Vein endothelial cell (primary cell): ENCODE measurements around a stretch of chr9.

- CAGE, long polyA plus RNA = no peak
Observed at GRCh38 chr9:100473226-100473879, 404 bp downstream of the TMEFF1 start.

GRCh38 chr9:101375291-101376128 is 9.3 kb downstream of the BAAT start:
- CAGE, long polyA plus RNA = no peak

- CAGE, long polyA plus RNA = no peak
Observed at GRCh38 chr9:101427486-101427715, 8.2 kb downstream of the ALDOB start.

- CAGE, long polyA plus RNA = no peak
Observed at GRCh38 chr9:101427839-101428228, 7.7 kb downstream of the ALDOB start.

- CAGE, long polyA plus RNA = no peak
Observed at GRCh38 chr9:101428279-101428890, 7.2 kb downstream of the ALDOB start.

- CAGE, long polyA plus RNA = no peak
Observed at GRCh38 chr9:101706315-101706853, 32.1 kb downstream of the GRIN3A start.

- CAGE, long polyA plus RNA = no peak
Observed at GRCh38 chr9:104860241-104860816, 67.6 kb downstream of the ABCA1 start.

DNA sequence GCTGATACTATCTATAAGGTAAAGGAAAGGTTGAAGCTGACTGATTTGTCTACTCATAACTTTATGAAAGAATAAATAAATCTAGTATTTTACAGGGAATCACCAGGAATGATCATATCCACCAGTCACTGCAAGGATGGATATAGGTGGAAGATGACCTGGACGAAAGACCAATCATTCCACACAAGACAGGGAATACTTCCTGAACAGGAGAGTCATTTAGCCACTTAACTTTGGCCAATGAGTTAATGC is 60.4 kb downstream of the ABCA1 start:
- CAGE, long polyA plus RNA = no peak

DNA sequence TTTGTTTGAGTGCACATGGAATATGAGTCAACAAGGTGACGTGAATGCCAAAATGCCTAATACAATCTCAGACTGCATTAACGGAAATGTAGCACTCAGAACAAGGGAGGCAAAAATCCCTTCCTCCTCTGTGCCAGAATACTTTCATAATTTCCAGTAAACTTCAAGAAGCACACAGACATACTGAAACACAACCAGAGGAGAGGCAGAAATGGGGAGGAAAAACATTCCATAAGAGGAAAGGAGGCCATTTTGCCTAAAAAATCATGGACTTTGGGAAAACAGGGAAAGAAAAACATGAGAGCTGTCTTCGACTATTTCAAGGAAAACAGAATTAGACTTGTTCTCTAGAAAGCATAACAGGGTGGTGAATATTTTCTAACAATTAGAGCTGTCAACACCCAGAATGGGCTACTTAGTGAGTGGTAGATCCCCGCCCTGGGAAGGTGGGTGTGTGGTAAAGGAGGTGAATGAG is 48.2 kb downstream of the ABCA1 start:
- CAGE, long polyA plus RNA = no peak

GRCh38 chr9:104894447-104895102 is 33.4 kb downstream of the ABCA1 start:
- CAGE, long polyA plus RNA = no peak

GRCh38 chr9:104906368-104907235 is 21.4 kb downstream of the ABCA1 start:
- CAGE, long polyA plus RNA = no peak

- CAGE, long polyA plus RNA = no peak
Observed at GRCh38 chr9:104918496-104919479, 9.2 kb downstream of the ABCA1 start.

DNA sequence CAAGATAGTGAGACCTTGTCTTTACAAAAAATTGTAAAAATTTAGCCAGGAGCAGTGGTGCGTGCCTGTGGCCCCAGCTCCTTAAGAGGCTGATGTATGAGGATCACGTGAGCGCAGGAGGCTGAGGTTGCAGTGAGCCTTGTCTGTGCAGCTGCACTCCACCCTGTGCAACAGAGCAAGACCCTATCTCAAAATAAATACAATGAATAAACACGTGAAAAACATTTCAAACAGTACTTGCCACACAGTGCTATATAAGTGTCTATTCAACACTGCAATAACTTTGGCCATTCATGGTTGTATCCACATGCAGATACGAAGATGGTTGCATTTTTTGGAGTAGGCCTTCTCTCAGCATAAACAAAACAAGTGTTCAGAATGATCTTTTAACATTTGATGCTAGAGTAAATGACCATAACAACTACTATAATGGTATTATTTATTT is 4.1 kb downstream of the ABCA1 start:
- CAGE, long polyA plus RNA = no peak

- CAGE, long polyA plus RNA = no peak
Observed at GRCh38 chr9:105506146-105506617, 51.7 kb upstream of the FKTN start.

DNA sequence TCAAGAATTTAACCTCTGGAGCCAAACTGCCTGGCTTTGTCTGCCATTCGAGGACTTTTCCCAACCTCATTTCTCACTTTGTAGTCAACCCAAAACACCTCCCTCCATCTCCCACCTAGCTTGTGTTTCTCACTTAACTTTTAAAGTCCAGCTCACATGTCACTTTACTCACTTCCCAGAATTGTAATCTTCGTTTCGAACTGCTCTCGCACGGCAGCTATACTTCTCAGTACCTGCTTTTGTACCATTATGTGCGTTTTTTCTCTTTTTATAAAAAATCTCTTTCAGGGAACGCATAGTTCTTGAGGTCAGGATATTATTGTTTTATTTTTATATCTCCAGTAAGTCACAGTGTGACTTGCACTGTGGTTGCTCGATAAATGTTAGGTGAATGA is 449 bp upstream of the TMEM38B start:
- CAGE, long polyA plus RNA = no peak

DNA sequence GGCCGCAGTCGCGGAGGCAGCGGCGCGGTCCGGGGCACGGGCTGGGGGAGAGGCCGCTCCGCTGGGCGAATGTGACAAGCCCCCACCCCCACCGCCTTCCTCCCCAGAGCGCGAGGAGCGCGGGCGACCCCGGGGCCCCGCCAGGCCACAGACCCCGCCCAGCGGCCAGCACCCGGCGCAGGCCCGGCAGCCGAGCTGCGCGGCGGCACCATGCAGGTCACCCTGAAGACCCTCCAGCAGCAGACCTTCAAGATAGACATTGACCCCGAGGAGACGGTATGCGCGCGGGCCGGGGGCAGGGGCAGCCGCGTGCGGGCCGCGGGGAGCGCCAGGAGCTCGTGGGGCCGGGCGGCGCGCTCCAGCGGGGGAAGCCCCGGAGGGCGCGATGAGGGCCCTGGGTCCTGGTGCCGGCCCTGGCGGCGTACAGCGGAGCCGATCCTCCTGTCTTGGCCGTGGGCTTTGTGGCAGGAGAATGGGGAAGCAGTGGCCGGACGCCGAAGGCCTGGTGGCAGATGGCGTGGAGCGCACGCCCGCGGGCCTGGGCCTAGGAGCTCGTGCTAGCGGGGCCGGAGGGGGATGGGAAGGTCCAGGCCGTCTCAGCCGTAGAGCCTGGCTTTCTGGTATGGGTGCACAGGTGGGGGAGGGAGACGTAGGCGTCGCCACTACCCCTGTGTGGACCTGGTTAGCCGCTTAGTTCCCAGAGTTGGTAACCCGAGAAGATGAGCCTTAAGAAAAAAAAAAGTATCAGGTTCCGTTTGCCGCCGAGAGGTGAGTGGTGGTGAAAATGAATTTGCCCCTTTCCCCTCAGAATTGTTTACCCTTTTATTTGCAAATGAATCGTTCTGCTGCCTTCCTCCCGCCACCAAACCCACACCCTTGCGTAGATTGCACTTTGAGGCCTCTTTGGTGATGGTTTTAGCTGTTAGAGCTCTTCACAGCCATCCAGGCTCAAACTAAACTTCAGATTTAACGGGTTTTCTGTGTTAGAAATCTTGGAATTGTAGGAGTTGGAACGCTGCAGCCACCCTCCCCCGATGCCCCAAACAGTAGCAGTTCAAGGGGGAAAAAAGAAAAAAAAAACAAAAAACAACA is 687 bp downstream of the RAD23B start:
- CAGE, long polyA plus RNA = no peak

- CAGE, long polyA plus RNA = no peak
Observed at GRCh38 chr9:107332967-107333634, 50.0 kb downstream of the RAD23B start.

- CAGE, long polyA plus RNA = no peak
Observed at GRCh38 chr9:107488519-107488665, 1.2 kb downstream of the KLF4 start.

GRCh38 chr9:107620751-107621323 is 131.3 kb upstream of the KLF4 start:
- CAGE, long polyA plus RNA = no peak

GRCh38 chr9:107734588-107735066 is 245.1 kb upstream of the KLF4 start:
- CAGE, long polyA plus RNA = no peak